Skeletal muscle cell (primary cell): ENCODE data around the genes HTR3E and ALG3.

DNA sequence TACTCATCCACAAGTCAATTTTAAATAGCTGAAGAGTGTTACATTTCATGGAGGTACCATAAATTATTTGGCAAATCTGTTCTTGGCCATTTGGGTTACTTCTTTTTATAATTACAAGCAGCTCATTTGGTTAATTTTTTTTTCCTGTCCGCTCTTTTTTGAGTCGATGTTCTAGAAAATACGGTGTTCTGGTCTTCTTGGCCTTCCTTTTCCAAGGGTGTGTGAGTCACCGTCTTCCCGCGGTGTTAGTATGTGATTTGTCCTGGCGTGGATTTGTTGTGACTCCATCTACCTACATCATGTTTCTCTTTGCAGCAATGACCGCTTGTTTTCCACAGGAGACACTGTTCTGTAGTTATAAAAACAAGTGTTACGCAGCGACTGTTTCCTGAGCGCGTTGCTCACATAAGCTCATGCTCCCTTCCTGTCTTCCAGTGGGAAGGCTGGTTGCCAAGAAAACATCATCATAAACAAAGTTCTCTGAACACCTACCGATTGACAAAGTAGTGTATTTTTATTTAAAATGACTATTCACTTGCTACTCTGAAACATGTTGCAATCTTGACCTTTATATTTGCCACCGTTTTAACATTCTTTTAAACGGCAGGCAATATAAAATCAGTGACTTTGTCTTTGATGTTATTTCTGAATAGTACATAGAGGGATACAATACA lies 18.9 kb downstream of the USP13 start:
- RRBS = no CpG with 5 or more reads among the region's 15 CpGs

- RRBS = no CpG with 5 or more reads among the region's 3 CpGs
Measured at GRCh38 chr3:180976434-180977199, 12.9 kb downstream of the DNAJC19 start.

DNA sequence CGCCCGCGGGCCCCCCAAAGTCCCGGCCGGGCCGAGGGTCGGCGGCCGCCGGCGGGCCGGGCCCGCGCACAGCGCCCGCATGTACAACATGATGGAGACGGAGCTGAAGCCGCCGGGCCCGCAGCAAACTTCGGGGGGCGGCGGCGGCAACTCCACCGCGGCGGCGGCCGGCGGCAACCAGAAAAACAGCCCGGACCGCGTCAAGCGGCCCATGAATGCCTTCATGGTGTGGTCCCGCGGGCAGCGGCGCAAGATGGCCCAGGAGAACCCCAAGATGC lies 496 bp downstream of the SOX2 start:
- RRBS = 1% methylated on average over 18 of the region's 38 CpGs

DNA sequence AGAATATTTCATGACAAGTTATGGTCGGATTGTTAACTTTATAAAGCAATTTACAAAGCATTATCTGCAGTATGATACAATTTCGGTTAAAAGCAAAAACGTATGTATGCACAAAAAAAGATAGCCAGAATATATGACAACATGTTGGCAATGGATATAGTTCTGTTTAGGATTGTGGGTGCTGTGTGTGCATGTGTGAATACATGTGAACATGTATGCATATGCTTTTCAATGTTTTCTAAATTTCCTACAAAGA lies 294.7 kb upstream of the ATP11B start:
- RRBS = no CpG with 5 or more reads among the region's 3 CpGs

DNA sequence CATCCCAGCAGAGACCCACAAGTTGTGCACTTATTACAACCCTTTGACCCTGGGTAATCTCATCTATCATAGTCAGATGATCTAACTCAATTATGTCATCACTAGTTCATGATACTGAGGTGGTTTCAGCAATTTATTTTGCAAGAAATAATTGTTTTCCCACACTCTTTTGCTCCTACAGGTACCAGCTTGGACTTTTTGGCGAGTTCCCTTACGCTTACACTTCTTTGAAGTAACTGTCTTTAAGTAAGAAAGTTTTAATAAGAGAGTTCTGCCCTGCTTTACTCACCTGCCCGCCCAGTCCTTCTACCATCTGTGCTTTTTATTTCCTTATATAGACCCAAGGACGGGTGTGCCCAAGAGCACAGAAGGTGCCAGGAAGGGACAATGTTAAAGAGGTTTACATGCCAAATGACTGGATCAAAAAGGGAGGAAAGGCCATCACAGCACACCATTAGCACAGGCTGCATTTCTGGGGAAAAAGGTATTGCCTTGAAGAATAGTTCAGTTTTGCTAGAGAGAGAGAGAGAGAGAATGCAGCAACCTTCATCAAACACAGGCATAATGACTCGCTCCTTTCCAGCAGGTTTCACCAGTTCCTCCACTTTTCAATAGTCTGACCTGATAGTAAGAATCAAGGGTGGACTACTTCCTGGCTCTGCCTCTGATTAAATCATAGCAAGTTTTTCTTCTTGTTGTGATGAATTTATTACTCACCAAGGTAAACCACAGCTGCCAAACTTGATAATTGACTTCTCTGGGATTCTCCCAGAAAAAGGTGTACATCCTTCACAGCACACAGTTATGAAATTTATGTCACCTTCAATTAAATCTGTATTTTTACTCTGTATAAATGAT lies 54.4 kb upstream of the ATP11B start:
- RRBS = no CpG with 5 or more reads among the region's 5 CpGs

GRCh38 chr3:182979457-182980185 lies 717 bp downstream of the DCUN1D1 start:
- RRBS = 0% methylated on average over 3 of the region's 34 CpGs

DNA sequence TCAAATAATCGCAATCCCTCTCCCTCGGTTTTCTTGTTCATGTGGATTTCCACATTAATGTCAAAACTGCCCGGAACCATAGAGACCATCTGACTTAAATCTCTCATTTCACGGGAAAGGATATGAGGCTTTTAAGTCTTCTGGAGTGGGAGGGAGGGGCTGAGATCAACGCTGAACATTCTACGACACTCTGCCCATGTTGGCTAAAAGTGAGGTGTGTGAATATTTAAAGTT lies 9.4 kb downstream of the LAMP3 start:
- RRBS = no CpG with 5 or more reads among the region's 6 CpGs

DNA sequence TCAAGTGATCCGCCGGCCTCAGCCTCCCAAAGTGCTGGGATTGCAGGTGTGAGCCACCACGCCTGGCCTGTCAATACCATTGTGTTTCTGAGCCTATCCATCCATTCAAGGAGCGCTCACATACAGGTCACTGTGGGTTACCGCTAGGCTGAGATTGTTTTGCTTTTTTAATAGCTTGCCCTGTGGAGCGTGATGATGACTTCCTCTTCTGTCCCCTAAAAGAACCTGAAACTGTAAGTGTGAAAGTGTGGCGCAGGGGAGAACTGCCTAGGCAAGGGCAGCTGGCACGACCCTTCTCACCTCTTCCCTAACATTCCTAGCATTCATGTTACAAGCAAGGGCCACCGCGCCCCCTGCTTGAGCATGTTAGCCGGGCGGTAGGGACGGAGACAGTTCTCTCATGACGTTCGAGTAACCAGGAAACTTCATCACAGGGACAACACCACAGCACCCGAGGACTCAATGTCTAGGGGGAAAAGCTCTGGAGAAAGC lies 867 bp downstream of the LAMP3 start:
- RRBS = no CpG with 5 or more reads among the region's 16 CpGs

GRCh38 chr3:183210486-183210813 lies 42.6 kb upstream of the B3GNT5 start:
- RRBS = no CpG with 5 or more reads among the region's 3 CpGs

GRCh38 chr3:183212024-183212460 lies 41.0 kb upstream of the B3GNT5 start:
- RRBS = no CpG with 5 or more reads among the region's 14 CpGs

DNA sequence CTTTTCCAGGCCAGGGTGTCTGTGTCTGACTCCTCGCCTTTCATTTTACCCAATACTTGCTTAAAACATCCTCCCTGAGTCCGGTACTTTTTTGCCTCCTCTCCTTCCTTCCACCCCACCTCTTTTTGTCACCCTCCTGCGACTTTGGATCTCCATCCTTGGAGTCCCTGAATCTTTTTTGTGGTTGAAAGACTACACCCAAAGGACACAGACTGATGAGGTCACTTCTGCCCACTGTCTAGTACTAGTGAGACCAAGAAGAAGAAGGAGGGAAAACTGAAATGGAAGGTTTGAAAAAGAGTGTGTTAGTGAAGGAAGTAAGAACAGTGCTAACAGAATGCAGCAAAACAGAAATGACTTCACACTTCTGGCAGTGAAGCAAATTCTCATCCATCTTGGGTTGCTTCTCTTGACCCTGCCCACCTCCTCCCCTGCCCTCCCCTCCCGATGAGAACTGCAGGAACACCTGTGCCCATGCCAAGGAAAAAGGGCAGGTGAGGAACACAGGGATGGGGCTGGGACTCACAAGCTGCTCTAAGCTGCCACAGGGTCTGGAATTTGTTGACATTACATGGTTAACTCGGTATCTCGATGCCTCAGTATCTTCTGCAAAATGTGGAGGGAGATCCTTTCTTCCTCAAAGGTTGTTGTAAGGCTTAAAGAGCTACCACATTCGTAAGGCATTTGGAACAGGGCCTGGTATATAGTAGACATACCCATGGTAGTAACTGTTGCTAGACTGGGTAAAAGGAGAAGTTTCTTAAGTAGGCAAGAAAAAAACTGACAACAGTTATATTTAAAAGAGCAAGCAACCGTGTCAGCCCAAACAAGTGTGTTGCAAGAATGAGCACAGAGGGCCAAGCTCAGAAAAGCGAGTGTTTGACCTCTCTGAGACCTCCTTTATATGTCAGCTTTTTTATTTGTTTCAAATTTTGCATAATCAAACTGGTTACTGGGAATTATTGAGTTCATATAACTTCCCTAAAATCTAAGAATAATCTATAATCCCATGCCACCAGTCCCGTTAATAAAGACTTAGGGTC lies 6.9 kb downstream of the B3GNT5 start:
- RRBS = no CpG with 5 or more reads among the region's 10 CpGs

DNA sequence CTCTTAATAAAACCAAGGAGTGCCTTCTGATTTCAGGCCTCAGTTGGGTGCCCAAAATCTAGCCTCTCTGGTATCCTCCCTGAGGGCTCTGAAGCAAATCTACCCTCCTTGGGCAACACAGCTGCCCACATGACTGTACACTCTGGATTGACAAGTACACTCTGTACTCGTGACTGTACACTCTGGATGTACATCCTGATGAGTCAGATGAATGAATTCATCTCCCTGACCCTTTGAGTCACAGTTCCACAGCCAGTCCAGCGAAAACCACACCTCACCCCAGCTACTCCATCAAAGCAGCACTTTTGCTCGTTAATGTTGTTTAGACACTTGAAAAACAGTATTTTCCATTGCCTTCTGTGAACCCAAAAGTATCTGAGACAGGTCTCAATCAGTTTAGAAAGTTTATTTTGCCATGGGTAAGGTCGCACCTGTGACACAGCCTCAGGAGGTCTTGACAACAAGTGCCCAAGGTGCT lies 57.6 kb downstream of the MCF2L2 start:
- RRBS = no CpG with 5 or more reads among the region's 4 CpGs

DNA sequence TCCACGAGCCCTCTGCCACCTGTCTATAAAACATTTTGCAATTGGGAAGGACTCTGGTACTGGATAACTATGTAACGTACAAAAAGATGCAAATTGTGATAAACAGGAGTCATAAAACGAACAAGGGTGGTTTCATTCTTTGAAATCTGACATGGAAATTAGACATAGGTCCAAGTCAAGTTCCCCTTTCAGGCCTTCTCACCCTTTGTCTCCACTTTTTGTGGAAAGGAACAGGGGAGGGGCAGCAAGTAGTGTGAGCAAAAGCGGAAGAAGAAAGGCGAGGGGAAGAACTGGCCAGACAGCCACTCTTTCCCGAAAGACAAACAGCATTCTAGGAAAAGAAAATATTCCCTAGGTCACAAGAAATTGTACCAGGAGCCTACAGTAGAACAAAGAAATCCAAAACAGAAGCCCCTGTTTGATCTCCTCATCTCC lies 52.6 kb downstream of the MCF2L2 start:
- RRBS = no CpG with 5 or more reads among the region's 6 CpGs

DNA sequence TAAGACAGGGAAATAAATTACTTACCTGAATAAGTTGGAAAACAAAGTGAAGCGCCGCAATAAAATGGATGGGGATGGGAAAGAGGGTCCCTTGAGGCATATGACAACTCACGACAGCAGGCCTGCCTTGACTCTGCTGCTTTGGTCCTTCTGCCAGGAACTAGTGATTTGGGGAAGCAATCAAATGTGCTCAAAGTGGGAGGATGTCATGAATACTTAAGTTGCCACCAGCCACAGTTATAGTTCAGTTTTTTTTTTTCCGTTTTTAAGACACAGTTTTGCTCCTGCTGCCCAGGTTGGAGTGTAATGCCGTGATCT lies 4.6 kb downstream of the PARL start:
- RRBS = no CpG with 5 or more reads among the region's 5 CpGs

- RRBS = no CpG with 5 or more reads among the region's 6 CpGs
Measured at GRCh38 chr3:184096721-184097182, at the start of gene HTR3E. HTR3E (plus strand) TSS chr3:184097064.

DNA sequence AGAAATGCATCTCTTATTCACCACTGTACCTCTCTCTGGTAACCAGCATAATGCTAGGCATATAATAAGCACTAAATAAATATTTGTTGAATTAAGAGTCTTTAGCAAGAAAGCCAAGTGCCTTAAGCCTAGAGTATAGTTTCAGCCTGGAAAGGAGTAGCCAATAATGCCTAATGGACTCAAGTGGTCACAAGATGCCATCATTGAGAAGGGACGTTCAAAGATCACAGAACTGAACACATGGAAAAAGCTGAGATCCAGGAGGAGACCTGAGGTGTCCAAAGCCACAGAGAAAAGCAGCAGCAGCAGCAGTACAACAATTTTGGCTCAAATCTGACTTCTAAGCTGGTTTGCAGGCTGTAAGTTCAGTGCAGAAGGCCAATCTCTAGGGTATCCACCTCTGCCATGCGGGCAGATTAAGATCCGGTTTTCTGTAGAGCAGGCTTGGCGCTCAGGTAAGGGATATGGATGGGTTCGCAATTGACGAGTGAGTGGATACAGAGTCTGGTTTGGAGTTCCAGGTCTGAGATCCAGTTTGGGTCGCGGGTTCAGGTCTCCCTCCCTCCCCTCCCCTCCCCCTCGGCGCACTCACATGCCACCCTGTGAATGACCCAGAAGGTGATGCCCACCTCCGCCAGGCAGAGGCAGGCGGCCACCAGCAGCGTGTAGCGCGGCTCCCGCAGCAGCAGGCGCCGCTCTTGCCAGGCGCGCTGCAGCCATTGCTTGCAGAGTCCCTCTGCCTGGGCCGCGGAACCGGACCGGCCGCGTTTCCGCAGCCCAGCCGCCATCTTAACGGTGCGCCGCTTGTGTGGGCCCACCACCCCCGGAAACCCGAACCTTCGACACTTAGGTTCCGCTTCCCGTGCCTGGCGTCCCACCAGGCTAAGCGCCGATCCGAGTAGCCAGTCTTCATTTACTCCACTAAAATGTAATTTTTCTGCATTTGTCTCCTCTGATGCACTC lies at the start of gene ALG3:
TSS of gene ALG3 (minus strand) at position 810 of the 963 bp plus-strand sequence.
- RRBS = 1% methylated on average over 9 of the region's 40 CpGs

- RRBS = no CpG with 5 or more reads among the region's 36 CpGs
Measured at GRCh38 chr3:184298672-184299152, 329 bp upstream of the PSMD2 start.

GRCh38 chr3:184317165-184317571 lies 2.8 kb downstream of the EIF4G1 start:
- RRBS = no CpG with 5 or more reads among the region's 6 CpGs

DNA sequence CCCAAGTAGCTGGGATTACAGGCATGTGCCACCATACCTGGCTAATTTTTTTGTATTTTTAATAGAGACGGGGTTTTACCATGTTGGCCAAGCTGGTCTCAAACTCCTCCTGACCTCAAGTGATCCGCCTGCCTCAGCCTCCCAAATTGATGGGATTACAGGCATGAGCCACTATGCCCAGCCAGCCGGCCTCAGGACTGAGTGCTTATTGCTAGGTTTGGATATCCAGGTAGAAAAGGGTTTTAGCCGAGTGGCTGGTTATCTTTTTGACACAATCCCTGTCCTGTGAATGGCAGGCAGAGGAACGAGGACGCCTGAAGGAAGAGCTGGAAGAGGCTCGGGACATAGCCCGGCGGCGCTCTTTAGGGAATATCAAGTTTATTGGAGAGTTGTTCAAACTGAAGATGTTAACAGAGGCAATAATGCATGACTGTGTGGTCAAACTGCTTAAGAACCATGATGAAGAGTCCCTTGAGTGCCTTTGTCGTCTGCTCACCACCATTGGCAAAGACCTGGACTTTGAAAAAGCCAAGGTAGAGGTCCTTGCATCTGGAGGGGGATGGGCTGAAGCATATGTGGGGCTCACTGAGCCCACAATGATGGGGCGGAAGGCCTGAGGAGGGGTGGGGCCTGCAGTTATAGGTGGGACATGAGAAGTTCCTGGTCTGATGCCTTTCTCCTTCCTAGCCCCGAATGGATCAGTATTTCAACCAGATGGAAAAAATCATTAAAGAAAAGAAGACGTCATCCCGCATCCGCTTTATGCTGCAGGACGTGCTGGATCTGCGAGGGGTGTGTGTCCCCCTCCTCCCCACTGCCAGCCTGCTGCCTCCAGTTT lies 10.4 kb downstream of the EIF4G1 start:
- RRBS = no CpG with 5 or more reads among the region's 18 CpGs